CMK (cell line): ENCODE measurements around a stretch of chr3.

GRCh38 chr3:42652329-42653041 lies 1.0 kb upstream of the ZBTB47 start:
- RRBS, result no CpG with 5 or more reads among the region's 6 CpGs

DNA sequence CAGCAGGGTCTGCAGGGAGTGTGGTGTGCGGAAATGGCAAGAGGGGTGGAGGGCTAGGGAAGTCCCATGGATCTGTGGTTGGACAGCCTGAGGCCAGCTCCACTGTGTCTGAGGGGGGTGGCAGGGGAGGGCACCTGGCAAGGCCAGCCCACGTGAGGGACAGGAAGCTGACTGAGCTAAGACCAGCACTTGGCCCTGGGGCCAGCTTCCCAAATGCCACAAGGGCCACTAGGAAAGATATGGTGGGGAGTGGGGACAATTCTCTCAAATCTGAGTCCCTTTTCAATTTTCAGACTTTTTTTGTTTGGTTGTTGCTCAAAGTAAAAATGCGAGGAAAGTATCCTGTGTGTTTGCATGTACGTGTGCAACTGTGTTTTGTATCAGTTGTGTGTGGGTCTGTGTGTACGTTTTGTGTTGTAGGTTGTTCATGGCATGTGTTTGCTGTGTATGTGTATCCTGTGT lies 2.0 kb upstream of the HHATL start:
- RRBS, result no CpG with 5 or more reads among the region's 5 CpGs

DNA sequence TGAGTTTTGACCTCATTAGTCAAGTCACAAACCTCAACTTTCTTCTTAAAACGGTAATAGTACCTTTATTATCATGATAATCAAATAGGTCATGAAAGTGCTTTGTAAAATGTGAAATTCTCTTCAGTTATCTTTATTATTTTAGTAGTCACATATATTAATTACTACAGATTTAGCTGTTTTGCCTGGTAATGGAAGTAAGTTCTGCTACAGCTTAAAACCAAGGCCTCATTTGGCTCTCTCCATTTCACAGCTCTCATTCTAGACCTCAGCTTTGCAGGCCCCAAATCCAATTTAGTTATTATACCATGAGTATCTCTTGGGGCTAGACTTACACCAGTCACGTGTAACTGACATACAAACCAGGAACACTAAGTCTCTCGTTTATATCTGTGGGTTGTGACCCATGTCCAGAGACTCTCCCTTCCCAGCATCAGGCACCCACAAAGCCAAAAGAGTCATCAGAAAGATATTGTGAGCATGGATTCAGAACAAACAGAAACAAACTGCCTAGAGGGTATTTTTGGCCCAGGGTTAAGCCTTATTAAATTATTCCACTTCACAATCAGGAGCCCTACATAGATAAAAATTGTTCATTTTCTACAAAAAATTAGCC lies 5.5 kb upstream of the CCDC13 start:
- RRBS, result no CpG with 5 or more reads among the region's 3 CpGs

- RRBS, result no CpG with 5 or more reads among the region's 5 CpGs
These were observed 22.0 kb downstream of the ACKR2 start for GRCh38 chr3:42831174-42831781.

DNA sequence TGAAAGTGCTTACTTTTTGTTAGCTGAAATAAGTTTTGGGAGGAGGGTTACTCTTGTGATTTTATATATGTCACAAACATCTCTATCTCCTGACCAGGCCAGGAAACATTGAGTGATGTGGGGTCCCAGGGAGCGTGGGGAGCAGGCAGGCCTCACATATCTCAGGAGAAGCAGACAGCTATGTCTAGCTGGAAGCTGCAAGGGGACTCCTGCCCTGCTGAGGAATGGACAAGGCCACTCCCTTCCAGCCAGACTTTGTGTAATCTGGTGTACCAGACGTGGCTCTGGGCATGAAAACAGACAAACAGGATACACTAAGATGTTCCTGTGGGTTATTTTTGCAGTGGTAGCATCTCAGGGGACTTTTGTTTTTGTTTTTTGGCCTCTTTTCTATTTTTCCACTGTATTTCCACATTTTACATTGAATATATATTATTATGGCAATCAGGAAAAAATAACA lies 23.2 kb downstream of the CYP8B1 start:
- RRBS, result no CpG with 5 or more reads among the region's 2 CpGs

DNA sequence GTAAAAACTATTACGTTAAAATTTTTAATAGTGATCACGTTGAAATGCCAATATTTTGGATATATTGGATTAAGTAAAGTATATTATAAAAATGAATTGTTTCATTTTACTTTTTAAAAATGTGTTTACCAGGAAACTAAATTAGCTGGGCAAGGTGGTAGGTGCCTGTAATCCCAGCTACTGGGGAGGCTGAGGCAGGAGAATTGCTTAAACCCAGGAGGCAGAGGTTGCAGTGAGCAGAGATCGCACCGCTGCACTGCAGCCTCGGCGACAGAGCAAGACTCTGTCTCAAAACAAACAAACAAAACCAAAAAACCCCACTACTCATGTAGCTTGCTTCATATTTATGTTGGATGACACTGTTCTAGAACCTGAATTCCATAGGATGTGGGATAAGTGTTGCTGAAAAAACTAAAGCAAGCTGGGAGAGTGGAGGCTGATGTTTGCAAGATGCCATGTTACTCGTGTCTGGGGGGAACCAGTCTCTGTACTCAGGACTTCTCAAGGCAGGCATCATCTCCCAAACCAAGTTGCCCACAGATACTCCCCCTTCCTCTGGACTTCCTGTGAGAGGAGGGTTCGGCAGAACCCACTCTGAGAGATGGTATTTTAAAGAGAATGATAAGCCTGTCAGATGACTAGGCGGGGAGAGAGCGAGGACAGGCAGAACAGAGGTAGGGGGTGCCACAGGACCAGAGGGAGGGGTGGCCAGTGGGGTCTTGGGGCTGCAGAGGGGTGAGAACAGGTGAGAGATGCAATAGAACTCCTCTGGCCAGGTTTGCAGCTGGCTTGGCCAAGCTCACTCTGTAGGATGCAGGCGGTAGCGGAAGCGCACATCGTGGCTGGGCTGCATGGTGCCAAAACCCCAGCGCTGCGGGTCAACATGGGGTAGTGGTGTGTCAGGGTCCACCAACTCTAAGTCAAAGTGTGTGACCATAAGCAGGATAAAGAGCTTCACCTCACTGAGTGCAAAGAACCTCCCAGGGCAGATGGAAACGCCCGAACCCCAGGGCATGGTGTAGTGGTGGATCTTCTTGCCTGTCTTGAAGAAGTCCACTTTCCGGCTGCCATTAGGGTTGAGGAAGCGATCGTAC lies 1.8 kb downstream of the CYP8B1 start:
- RRBS, result no CpG with 5 or more reads among the region's 21 CpGs

- RRBS, result no CpG with 5 or more reads among the region's 2 CpGs
These were observed 3.5 kb downstream of the GASK1A start for GRCh38 chr3:42982596-42982950.

DNA sequence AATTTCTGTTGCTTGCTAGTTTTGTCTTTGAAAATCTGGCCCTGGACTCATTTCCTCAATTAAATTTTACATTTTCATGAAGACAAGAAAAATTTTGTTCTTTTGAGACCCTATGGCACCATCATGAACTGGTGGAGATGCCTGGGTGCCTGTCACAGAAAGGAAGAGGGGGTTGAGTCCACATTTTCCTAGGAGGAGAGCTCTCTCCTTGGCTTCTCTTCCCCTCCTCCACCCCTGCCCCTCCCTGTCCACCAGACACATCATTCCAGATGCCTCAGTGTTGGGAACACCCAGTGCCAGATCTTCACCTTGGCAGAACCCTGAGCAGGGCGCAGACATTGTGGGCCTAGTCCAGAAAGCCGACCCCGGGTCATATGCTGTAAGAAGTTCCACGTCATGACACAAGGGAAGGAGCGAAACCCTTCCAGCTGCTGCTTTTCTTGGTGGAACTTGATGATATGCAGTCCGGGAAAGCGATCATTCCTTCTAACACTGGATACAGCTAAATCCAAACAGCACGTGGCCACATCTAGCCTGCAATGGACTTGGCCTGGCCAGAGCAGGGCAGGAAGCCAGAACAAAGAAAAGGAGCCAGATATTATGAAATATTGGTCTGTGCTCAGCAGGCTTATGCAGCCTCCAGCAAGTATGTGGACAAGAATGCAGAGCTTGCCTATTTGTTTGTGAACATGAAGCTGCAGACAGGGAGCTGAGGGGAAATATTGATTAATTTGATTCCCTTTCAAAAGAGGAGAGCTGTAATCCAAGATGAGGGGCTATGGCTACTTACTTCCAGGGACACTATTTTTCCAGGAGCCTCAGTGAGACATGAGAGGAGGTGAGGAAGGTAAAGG lies 22.0 kb downstream of the GASK1A start:
- RRBS, result 90% methylated on average over 3 of the region's 8 CpGs

DNA sequence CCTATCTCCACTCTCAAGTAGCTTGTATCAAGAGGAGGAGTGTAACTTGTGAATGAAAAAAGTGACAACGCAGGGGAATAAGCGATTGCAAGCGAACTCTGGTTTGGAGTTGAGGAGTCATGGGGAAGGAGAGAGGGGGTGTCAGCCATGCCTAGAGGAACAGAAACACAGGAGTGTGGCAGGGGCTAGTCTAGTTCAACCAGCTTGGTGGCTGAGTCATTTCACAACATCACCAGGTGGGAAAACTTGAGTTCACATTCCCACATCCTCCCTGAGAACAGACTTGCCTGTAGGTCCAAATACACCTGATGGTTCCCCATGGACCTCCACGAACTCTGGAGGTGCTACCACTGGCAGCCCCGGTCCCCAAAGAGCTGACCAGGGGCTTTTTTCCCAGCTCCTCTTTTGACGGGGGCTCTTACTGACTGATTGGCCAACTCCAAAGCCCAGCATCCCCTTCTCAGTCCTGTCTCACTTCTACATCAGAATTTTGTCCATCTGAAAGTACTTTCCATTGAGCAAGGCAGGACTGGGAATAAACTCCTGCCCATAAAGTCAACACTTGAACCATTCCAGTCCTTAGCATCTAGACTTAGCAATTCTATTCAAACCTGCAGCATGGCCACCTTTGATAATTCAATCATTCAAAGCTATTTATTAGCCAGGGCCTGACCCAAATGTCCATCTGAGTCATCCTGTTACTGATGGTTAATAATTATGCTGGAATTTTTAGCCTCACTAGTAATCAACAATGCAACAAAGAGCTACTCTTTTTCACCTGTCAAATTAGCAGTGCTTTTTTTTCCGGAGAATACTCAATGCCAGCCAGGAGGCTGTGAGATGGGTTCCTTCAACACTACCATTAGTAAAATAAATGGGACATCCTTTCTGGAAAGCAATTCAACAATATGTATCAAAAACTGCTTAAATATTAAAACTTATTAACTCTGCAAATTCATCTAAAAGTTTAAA lies 72.9 kb upstream of the SNRK start:
- RRBS, result no CpG with 5 or more reads among the region's 7 CpGs

- RRBS, result no CpG with 5 or more reads among the region's 2 CpGs
These were observed 1.2 kb downstream of the SNRK start for GRCh38 chr3:43287679-43287876.

DNA sequence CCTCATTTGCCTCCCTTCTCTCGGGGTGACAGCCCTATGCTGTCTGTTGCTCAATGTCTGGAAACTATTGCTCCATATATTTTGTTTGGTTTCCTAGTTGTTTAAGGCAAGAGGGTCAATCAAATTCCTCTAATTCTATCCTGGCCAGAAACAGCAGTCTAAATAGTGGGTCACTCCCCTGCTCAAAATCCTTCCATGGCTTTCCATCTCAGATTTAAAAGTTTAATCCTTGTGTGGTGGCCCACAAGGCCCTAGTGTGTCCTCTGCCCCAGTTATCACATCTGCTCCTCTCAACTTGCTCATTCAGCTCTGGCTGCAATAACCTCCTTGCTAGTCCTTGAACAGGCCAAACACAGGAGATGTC lies 67.8 kb downstream of the SNRK start:
- RRBS, result no CpG with 5 or more reads among the region's 1 CpG

DNA sequence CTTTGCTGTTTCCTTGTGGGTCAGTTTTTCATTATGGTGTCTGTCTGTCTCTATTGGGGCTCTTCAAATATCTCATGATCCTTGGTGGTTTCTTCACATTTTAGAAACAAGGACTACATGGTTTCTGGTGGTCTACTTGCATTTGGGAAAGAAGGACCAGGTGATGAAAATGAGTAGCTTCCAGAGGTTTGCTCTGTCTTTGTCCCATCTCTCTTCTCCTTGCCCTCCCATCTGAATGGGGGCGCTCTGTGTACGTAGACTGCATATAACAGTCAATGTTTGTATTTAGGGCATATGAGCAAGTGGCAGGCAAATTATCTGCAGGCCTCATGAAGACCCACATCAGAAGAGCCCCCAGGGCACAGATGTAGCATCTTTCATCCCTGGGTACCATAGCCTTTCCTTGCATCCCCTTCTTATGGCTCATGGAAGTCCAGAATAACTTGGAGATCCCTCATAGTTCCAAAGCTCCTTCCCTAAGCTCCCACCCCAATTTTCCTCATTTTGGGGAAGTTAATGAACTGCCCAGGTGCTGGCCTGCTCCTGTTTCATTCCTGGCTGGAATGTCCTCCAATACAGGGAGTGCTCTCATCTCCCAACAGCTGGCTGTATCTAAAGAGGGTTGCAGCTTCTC lies 113.2 kb downstream of the SNRK start:
- RRBS, result no CpG with 5 or more reads among the region's 2 CpGs

- RRBS, result no CpG with 5 or more reads among the region's 5 CpGs
These were observed 115.5 kb downstream of the SNRK start for GRCh38 chr3:43401725-43402369.

GRCh38 chr3:43405917-43406417 lies 119.6 kb downstream of the SNRK start:
- RRBS, result no CpG with 5 or more reads among the region's 8 CpGs

- RRBS, result no CpG with 5 or more reads among the region's 3 CpGs
These were observed 136.9 kb downstream of the SNRK start for GRCh38 chr3:43423363-43423604.

DNA sequence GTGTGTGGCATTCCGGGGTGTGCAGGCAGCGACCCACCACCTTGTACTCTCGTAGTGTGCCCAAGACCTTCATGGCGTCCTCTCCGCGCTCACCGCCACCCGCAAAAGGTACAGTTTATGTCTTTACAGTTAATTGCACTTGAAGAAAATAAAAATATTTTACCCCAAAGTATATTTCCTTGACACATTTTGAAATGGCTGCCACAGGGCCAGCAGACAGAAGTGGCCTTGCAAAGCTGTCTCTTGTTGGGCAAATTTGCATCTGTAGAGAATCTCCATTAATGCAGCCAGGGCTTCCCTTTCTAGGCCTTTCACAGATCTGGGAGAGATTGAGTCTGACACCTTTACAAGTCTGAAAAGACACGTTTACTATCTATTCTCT lies 136.0 kb downstream of the ANO10 start:
- RRBS, result no CpG with 5 or more reads among the region's 9 CpGs

DNA sequence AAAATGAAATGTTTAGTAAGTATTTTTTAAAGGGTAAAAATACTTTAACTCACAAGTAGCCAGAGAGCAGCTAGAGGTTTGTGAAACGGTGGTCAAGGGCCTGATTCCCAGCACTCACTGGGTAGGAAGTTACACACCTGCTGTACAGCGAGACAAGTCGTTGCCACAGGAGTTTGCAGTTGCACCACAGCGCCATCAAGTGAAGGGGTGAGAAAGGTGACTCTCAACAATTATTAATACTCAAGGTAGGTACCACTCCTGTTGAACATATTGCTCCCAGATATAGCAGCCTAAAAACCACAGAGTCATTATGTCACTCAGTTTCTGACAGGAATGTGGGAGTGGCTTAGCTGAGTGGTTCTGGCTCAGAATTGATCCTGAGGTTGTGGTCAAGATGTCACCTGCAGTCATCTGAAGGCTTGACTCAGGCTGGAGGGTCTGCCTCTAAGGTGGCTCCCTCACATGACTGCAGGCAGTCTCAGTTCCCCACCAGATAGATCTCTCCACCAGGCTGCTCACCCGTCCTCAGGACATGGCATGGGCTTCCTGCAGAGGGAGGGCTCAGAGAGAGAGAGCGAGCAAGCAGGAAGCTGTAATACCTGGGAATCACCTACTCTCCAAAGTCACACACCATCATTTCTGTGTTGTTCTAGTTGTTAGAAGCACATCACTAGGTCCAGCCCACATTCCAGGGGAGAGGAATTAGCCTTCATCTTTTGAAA lies 16.9 kb upstream of the ANO10 start:
- RRBS, result no CpG with 5 or more reads among the region's 6 CpGs

GRCh38 chr3:43714691-43715276 lies 24.0 kb downstream of the ABHD5 start:
- RRBS, result no CpG with 5 or more reads among the region's 9 CpGs

- RRBS, result no CpG with 5 or more reads among the region's 1 CpG
These were observed 64.7 kb downstream of the ABHD5 start for GRCh38 chr3:43755364-43755865.

DNA sequence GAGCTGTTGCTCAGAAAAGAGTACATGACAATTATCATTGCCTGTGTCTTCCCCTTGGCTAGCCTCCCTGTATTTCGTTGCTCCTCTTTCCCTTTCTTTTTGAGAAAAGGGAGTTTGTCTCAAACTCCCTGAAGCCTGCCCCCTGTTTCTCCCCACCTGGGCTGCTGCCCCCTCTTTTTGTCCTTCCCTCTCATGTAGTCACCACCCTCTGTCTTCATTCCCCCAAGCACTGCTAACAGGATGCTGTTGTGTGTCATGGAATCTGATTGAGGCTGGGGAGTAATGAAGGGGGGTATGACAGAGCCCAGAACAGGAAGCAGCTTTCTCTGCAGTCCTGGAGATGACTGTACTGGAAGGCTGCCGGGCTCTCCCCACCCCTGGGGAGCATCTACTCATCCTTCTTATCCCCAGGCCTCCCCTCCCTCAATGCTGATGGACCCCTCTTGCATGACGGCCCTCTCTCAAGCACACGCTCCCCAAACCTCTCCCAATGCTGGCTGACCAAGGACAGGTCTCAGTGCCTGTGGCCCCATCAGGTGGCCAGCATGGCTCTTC lies 181.6 kb downstream of the ABHD5 start:
- RRBS, result no CpG with 5 or more reads among the region's 4 CpGs